ENCODE measurements around a stretch of chr12.

GRCh38 chr12:53575460-53576309, 50.5 kb downstream of the ATF7 start:
- PRO-cap: no peak
- RAMPAGE, long total RNA: no peak

- PRO-cap: no peak
- RAMPAGE, long total RNA: no peak
These were observed 19.4 kb upstream of the ATP5MC2 start for GRCh38 chr12:53695259-53695748.

- PRO-cap: no peak
- RAMPAGE, long total RNA: no peak
These were observed 20.3 kb upstream of the ATP5MC2 start for GRCh38 chr12:53696083-53696739.

- PRO-cap: no peak
- RAMPAGE, long total RNA: no peak
These were observed 19.4 kb downstream of the CALCOCO1 start for GRCh38 chr12:53707899-53708130.

DNA sequence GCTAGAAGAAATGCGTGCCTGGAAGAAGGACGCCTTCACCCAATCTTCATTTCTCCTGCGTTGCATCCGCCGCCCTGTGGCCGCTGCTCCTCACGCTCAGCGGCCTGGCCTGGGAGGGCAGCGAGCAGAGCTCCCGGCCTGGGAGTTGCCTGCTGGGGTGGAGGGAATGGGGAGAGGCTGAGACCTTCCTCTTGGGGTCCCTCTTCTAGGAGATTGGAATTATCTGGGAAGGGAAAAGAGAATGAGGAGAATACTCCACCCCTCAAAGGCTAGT, 2.4 kb upstream of the HOXC12 start:
- PRO-cap: no peak
- RAMPAGE, long total RNA: no peak

DNA sequence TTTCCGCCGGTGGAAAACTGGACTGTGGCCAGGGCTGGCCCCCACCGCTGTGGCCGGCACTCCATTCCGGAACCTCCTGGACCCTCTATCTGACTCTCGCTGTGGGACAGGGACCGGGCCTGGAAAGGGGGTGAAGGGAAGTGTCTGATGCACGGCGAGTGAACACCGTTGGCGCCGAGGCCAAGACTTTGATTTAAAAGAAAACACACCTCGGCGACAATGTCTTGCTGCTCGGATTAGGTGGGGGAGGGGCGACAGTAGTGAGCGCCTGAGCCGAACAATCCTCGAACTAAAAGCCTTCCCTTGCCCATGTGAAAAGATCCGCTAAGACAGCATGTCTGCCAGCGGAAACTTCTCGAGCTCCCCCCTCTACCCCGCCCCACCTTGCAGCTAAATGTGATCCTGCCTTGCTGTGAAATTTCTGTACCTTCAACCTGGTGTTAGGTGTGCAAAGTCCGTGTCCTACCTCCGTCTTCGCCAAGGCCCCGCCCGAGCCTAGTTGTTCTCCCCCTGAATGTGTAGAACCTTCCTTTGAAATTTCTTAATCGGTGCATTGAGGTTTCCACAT, 2.7 kb downstream of the HOXC11 start:
- PRO-cap: no peak
- RAMPAGE, long total RNA: no peak

GRCh38 chr12:53978829-53979552, 6.0 kb upstream of the HOXC10 start:
- PRO-cap: no peak
- RAMPAGE, long total RNA: no peak

GRCh38 chr12:53984658-53984928, 353 bp upstream of the HOXC10 start:
- PRO-cap: no peak
- RAMPAGE, long total RNA: start-site peak on the minus strand at chr12:53984742-53984809, 28 and 18 reads in 2 replicates

GRCh38 chr12:53990201-53990893, 5.4 kb downstream of the HOXC10 start:
- PRO-cap: no peak
- RAMPAGE, long total RNA: no peak

DNA sequence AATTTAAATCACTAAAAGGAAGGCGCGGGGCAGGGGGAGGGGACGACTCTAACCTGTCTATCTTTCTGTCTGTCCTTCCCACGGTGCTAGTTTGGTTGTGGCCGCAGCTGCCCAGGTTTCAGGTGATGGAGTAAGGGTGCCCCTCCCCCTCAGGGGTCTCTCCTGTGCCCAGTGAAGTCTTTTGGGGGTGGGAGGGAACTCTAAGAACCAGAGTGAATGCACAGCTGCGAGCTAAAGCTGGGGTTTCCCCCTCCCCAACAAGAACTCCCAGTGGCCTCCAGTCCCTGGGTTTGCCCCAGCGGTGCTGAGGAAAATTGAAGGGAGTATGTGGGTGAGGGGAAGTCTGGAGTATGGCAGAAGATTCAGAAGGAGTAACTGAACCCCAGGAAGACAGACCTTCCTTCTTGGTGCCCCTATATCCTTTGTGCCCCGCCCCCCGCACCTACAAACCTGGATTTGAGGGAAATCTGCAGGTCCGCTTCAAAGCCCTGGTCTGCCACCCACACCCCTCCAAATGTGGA, 3.7 kb upstream of the HOXC9 start:
- PRO-cap: no peak
- RAMPAGE, long total RNA: no peak

DNA sequence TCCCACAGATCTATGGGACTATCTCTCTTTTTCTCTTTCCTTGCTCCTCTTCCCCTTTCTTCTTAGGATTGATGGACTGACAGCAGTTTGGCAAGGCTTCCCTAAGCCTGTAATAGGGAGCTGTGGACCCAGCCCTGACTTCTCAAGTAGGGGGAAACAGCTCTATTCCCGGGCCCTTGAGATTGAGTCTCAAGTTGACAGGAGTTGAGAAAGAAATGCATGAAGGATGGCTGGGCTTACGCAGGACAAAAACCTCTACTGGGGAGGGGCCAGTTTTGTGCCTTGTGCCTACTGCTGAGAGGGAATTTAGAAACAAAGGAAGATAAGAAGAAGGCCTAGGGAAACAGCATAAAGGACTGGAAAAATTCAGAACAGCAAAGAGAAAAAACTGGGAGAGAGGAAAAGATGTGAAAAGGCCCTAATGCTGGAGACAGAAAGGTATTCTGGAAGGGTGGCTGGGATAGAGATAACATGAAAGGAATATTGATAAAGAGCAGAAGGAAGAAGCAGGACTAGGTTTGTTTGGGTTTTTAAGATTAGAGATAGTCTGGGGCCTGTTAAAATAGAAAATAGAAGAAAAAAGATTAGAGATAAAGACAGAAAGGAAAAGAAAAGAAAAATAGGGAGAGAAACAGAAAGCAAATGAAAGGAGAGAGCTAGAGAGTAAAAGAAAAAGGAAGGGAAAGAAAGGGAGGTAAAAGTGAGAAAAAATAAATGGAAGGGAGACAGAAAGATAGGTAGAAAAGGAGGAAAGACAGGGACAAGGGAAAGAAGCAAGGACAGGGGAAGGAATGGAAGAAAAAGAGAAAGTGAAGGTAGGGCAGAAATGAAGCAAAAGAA, 60.1 kb downstream of the SMUG1 start:
- PRO-cap: no peak
- RAMPAGE, long total RNA: no peak

DNA sequence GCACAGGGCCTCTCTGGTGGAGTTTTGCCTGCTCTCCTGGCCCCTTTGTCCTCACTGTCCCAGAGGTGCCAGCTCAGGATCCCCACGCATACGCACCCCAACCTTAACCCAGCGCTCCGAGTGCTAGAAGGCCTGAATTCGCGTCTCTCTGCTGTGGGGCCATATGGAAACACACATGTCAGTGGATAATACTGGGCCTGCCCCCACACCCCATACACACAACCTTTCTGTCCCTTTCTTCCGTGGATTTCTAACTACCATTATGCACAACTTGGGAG, 54.8 kb downstream of the SMUG1 start:
- PRO-cap: no peak
- RAMPAGE, long total RNA: no peak

- PRO-cap: no peak
- RAMPAGE, long total RNA: no peak
These were observed 29.7 kb downstream of the SMUG1 start for GRCh38 chr12:54158940-54159578.

DNA sequence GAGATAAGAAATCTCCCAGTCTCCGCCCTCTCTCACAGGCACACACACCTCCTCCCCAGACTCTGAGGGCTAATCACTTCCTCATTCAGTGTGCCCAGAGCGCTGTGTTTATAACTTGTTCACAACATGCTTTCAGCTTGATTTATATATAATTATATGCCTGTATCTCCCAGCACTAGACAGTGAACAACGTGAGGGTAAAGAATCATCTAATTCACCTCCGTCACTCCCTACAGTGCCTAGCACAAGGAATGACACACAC, 13.3 kb downstream of the SMUG1 start:
- PRO-cap: no peak
- RAMPAGE, long total RNA: no peak

GRCh38 chr12:54233412-54234128, 44.8 kb upstream of the SMUG1 start:
- PRO-cap: no peak
- RAMPAGE, long total RNA: no peak

DNA sequence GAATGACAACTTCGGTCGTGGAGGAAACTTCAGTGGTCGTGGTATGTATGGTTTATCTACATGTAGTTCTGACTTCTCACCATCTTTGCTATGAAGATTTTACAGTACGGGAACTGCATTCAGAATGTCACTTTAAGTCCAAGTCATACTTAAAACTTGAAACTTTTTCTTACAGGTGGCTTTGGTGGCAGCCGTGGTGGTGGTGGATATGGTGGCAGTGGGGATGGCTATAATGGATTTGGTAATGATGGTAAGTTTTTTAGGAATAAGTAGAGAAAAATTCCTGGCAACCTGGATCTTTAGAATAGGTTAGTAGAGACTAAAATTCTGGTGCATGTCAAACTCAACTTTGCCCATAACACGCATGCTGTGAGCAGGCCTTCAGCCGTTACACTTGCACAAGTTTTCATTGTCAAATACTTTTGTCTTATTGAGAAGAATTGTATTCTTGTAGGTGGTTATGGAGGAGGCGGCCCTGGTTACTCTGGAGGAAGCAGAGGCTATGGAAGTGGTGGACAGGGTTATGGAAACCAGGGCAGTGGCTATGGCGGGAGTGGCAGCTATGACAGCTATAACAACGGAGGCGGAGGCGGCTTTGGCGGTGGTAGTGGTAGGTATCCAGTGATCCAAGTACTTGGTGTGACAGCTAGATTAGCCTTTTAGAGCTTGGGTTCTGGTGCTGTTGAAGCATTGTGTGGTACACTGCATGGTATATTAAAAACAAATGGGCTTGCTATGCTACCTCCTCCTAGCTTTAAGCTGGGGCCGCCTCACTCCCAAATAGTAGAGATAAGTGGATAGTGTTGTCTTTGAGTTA, 2.3 kb downstream of the HNRNPA1 start:
- PRO-cap: no peak
- RAMPAGE, long total RNA: no peak

- PRO-cap: no peak
- RAMPAGE, long total RNA: no peak
These were observed 6.4 kb downstream of the NFE2 start for GRCh38 chr12:54294229-54295091.

- PRO-cap: no peak
- RAMPAGE, long total RNA: no peak
These were observed 3.3 kb upstream of the NFE2 start for GRCh38 chr12:54303755-54304938.

DNA sequence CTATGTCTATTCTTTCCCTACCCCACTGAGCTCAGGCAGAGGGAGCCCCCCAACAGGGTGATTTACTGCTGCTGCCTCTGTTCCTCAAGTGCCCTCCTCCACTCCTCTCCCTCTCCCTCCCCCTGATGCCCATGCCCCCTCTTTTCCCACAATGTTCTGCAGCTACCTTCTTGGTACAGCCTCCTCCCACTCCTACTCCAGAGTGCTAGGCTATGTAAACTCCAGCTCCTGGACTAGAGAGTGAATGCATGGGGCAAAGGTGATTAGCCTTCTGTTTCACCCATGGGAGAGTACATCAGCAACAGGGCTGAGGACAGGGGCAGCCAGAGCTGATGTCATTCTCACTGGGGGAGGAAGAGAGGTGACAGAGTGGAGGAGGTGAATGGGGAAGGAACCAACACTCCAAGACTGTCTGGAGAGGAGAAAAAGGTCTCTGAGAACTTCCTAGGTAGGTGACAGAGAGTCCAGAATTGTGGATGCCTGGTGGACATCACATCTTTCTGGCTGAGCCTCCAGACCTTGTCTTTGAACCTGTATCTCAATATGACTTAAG, 10.8 kb downstream of the GPR84 start:
- PRO-cap: no peak
- RAMPAGE, long total RNA: no peak

GRCh38 chr12:54357962-54358671, 6.2 kb downstream of the GPR84 start:
- PRO-cap: no peak
- RAMPAGE, long total RNA: no peak